ENCODE data around the gene RMDN2.

DNA sequence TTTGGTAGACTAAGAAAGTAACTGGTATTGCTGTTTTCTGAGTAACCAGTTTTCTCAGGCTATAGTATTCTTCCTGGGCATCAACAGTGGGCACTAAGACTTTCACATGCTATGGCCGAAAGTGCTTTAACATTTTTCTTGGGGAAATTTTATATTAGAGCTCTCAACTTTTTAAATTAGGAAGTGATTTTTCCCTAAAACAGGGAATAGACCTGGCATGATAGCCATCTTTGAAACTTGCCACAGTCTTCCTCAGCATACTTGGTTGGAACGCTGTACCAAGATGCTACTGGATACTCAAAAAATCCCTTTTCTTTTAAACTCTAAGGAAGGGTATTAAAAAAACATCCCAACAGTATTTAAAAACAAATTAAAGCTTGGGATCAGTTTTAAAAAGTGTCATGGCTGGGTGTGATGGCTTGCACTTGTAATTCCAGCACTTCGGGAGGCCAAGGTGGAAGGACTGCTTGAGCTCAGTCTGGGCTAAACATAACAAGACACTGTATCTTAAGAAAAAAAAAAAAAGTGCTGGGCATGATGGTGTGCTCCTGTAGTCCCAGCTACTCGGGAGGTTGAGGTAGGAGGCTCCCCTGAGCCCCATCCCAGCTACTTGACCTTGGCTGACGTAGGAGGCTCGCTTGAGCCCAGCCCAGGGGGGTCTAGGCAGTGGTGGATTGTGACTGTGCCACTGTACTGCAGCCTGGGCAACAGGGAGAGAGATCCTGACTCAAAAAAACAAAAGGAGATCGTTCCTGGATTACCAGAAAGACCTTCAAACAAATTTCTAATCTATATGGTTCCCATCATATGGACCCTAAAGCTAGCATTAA is 4.1 kb downstream of the CEBPZOS start:
- PRO-cap, result no peak
- RRBS, result no CpG with 5 or more reads among the region's 7 CpGs

GRCh38 chr2:37214817-37215163 is 16.6 kb downstream of the CEBPZ start:
- PRO-cap, result no peak

GRCh38 chr2:37225894-37226687 is 5.3 kb downstream of the CEBPZ start:
- PRO-cap, result no peak
- RRBS, result no CpG with 5 or more reads among the region's 11 CpGs

GRCh38 chr2:37323226-37323687 is 1.4 kb downstream of the PRKD3 start:
- PRO-cap, result no peak
- RRBS, result no CpG with 5 or more reads among the region's 12 CpGs

DNA sequence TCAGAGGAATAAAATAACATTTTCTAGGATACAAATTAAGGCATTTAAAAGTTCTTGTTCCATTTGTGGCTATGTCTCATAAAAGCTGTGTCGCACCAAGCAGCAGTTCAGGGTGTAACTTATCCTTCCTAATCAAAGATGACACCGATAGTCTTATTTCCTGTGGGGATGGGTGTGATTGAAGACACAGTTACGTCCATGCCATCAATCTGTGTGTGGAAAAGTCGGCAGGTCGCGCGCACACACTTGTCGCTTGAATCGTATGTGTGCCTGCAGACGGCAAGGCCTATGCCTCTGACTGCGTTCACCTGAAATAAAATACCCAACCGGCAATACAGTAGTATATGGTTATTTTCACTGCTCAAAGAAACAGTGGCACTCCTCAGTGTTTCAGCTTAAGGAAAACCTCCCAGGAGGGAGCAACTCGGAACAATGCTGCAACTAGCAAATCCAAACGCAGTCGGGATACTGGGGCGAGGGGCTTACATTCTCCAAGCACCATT is 894 bp downstream of the PRKD3 start:
- PRO-cap, result unidirectional peak, plus-strand start at position 256 of the sequence
- RRBS, result no CpG with 5 or more reads among the region's 16 CpGs

DNA sequence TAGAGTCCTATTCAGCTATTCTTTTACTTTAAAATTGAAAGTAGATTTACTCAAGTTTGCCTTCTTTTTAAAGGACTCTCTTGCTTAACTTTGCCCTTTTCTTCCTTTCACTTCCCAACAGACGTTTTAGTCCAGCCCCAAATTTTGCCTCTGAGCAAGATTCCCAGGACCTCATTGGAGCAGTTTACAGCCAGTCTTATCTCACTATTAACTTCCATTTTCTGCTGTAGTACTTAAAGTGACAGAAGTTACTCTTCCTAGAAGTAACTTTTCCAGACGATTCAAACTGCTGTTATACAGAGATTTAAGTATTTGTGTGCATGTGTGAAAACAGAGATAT is 1.7 kb upstream of the PRKD3 start:
- PRO-cap, result no peak
- RRBS, result no CpG with 5 or more reads among the region's 2 CpGs

DNA sequence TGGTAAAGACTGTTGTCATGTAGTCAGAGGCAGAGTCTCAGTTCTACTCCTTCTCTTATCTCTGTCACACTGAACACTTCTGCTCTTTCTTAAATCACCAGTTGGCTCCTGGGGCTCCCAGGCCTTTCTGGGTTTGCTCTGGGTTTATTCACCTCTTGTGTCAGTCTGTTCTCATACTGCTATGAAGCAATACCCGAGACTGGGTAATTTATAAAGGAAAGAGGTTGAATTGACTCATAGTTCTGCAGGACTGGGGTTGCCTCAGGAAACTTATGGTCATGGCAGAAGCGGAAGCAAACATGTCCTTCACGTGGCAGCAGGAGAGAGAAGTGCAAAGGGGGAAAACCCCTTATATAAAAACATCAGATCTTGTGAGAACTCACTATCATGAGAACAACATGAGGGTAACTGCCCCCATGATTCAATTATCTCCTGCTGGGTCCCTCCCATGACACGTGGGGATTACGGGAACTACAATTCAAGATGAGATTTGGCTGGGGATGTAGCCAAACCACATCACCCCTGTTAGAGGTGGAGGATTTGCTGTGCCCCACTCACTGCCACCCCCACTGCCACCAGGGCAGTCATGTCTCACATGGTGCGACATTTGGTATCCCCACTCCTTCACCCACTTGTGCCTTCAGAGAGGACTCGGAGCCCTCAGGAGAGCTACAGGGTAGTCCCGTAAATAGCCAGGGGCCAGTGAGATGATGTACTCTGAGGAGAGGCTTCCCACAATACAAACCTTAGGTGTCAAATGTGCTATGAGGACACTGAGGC is 35.8 kb downstream of the CDC42EP3 start:
- PRO-cap, result no peak
- RRBS, result no CpG with 5 or more reads among the region's 8 CpGs

DNA sequence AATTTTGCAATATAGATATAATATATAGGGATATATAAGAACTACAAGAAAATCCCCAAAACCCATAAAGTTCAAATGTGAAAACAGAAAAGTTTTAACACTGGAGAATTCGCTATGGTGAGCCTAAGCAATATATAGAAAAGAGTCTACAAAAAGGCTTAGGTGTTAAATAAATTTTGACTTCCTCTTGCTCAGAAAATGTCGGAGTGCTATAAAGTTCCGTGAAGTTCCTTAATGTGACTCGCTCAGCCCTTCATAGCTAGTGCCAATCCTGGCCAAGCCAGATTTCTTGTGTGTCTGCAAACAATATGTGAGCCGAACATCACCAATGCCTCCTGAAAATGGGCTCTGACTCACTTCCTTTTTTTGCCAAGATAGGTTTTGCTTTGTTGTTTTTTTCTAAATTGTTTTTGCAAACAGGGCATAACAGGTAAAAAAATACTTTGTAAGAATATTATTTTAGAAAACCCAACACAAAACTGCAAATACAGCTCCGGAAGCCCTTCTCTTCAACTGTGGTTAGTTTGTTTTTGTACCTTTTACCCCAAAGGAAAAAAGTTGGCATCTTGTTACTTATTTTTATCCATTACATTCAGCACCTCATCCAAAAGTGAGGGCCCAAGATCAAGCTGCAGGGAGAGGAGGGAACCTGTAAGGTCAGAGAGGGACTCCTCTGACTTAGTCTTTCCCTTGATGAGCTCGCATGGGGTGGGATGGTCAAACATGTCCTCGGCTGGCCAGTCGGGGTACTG is 26.0 kb downstream of the CDC42EP3 start:
- PRO-cap, result no peak
- RRBS, result no CpG with 5 or more reads among the region's 9 CpGs

DNA sequence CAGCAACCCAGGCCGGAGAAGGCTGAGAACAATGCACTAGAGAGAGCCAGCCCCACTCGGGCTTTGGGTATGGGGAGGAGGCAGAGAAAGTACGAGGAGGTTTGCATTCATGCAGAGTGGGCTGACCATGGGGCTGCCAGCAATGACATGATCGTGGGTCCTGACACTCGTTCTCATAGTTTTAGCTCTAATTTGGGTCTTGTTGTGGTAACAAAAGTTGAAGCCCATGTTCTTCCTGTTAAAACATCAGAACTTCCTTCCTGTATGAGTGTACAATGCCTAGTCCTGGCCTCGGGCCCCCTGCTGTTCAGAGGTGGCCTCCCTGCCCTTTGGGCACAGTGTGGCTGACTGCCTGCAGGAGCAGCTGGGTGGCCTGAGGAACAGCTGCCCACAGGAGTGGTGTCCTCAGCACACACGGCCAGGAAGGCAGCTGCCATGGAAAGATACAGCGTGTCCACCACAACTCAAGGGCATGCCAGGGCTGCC is 22.9 kb downstream of the CDC42EP3 start:
- PRO-cap, result no peak
- RRBS, result no CpG with 5 or more reads among the region's 8 CpGs

- PRO-cap, result no peak
- RRBS, result no CpG with 5 or more reads among the region's 8 CpGs
These were observed 5.4 kb downstream of the CDC42EP3 start for GRCh38 chr2:37665942-37666621.

DNA sequence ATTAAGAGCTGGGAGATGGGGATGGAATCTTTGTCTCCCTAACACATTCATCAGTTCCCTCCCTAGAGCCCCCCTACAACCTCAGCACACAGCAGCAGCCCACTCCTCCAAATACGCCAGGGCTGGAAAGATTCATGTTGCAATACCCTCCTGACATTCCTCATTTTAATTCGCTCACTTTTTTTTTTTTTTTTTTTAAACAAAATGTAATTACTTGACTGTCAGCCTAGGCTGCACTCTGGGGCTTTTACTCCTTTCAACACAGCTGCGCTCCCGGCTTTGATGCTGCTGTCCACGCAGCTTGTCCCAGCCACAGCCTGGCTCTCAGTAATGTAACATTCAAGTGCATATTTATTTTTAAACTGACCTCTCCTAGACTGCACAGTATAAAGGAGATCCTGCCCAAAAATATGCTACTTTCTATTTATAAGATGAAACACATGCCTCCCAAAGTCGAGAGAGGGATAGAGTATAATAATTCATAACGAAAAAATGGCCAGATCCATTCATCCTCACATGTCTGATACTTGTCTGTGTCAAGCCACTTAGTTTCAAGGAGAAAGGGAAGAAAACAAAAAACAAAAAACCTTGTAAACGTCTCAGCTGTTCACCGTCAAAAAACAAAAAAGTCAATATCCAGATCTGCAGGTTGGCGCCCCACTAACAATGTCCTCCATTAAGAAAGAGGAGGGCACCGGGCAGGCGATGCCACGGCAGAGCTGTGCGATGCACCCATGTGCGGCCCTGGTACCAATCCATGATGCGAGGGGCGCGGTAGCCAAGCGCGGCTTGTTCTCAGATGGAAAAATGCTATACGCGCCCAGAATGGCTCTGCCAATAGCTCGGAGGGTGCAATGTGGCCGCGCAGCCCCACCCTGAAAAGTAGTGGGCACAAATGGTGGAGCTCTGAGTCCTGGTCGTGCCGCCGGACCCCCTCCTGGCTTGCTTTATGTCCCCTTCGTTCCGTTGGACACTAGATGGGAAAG is 844 bp downstream of the CDC42EP3 start:
- PRO-cap, result no peak
- RRBS, result no CpG with 5 or more reads among the region's 30 CpGs

GRCh38 chr2:37674994-37675278 is 3.5 kb upstream of the CDC42EP3 start:
- PRO-cap, result no peak
- RRBS, result no CpG with 5 or more reads among the region's 1 CpG

DNA sequence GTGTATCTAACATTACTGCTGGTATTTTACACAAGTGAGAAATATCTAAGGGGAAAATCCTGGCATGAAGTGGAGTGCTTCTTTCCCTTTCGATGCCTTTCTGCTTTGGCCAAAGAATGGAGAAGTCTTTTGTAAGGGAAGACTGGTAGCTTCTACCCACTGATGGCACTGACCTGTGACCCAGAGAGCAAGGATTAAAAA is 86.5 kb upstream of the CDC42EP3 start:
- PRO-cap, result no peak
- RRBS, result no CpG with 5 or more reads among the region's 1 CpG

- PRO-cap, result bidirectional peak, plus-strand start at chr2:37925069, minus-strand start at chr2:37925161; bidirectional peak, plus-strand start at chr2:37925296, minus-strand start at chr2:37925349; bidirectional peak, plus-strand start at chr2:37925527, minus-strand start at chr2:37925563; unidirectional peak, minus-strand start at chr2:37925761
- RRBS, result 3% methylated on average over 59 of the region's 95 CpGs
These were observed at the start of gene RMDN2 for GRCh38 chr2:37924827-37926001. Gene RMDN2, plus strand, starts transcription at chr2:37925287.

DNA sequence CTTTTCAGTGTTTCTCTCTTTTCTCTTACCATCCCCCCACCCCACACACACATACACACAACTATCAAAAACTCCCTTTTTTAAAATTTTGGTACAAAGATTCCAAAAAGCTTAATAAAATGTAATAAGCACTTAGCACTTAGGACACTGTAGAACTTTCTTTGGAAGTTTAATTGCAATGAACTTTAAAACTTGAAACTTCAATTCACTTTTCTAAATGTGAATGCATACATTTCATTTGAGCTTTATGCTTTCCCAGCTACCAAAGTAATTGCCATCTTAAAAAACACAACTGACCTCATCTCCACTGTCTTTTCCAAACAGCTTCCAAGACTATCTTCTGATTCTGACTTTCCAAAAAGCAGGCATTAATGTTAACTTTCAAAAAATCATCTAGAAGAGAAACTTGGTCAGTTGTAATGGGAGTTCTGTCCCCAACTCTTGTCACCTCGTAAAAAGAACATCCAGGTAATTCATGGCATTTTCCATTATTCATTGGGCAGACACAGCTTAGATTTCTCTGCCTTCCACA is 7.0 kb downstream of the CYP1B1 start:
- PRO-cap, result no peak
- RRBS, result no CpG with 5 or more reads among the region's 1 CpG

DNA sequence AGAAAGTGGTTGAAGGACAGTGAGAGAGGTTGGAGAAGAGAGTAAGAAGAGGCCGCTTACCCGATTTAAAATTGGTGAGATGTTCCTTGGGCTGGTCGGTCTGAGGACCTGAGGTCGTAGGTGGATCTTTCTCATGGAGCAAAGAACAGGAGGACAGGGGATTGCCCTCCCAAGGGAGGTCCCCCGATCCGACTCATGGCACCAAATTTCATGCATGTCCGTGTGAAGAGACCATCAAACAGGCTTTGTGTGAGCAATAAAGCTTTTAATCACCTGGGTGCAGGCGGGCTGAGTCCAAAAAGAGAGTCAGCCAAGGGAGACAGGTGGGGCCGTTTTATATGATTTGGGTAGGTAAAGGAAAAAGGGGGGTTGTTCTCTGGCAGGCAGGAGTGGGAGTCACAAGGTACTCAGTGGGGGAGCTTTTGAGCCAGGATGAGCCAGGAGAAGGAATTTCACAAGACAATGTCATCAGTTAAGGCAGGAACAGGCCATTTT is 10.0 kb upstream of the CYP1B1 start:
- PRO-cap, result no peak
- RRBS, result no CpG with 5 or more reads among the region's 9 CpGs

DNA sequence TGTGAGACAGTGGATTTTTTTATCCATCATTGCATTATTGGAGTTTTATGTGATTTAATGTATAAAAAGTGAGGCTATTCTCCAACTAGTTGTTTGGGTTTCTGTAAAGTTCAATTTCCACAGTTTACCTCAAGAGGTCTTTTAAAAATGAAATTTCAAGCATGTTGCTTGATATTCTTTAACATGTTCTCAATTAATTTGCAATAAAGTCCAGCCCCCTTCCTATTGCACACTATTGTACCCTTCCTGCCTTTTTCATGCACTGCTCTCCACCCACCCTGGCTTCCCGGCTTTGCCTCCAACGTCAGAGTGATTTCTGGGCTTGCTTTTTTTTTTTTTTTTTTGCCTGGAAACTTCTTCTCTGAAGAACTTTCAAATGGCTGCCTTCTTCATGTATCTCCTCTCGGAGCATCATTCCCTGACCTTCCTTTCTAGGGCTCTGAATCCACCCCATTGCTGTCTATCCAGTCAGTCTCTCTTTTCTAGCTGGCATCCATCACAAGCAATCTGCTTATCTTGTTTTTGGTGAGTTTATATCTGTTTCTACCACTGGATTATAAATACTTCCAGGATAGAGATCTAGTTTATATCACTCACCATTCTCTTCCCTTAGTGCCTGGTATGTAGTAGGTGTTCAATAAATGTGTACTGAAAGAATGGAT is 24.4 kb upstream of the CYP1B1 start:
- PRO-cap, result no peak
- RRBS, result no CpG with 5 or more reads among the region's 3 CpGs

GRCh38 chr2:38113928-38114560 is 38.1 kb upstream of the CYP1B1 start:
- PRO-cap, result no peak
- RRBS, result no CpG with 5 or more reads among the region's 5 CpGs

DNA sequence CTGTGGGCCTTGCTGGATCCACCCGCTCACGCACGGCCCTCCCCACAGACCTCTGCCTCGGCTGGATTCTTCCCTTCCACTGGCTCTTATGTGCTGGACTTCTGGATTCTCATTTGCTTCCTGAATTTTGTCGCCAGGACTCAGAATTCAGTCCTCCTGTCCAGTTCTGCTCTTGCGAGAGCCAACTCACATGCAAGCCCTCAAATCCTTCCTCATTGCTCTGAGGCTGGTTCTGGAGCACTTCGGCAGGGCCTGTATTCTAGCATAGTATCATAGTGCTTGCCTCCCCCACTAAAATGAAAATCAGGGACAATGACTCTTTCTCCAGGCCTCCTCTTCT is 115.5 kb downstream of the ATL2 start:
- PRO-cap, result no peak
- RRBS, result no CpG with 5 or more reads among the region's 7 CpGs

GRCh38 chr2:38360108-38360760 is 16.8 kb downstream of the ATL2 start:
- PRO-cap, result no peak
- RRBS, result no CpG with 5 or more reads among the region's 4 CpGs

Measured in Caco-2 (cell line).